ENCODE measurements around a stretch of chr1.

DNA sequence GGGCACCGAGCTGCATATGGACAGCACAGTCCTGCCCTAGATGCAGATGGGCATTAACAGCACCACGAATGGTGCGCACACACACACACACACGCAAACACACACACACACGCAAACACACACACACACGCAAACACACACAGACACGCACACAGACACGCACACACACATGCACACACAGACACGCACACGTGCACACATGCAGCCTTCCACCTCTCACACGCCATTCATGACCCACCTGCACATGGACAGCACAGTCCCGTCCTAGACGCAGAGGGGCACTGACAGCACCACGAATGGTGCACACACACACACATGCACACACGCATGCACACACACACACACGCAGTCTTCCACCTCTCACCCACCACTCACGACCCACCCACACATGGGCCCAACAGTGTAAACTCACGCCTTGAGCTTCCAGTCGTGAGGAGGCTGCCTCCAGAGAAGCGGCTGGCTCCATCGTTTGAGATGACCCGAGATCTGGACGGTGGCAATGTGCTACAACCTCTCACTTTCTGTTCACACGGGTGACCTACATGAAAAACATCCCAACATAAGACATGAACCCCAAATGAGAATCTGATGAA is 112.4 kb downstream of the NPHP4 start:
- PRO-cap = no peak
- RAMPAGE, long total RNA, 5 experiments = no peak in any of the 5 experiments
- RRBS = no CpG with 5 or more reads among the region's 24 CpGs

GRCh38 chr1:5917298-5918029 is 74.8 kb downstream of the NPHP4 start:
- PRO-cap = no peak
- RAMPAGE, long total RNA, 5 experiments = no peak in any of the 5 experiments
- RRBS = 92% methylated on average over 2 of the region's 15 CpGs

DNA sequence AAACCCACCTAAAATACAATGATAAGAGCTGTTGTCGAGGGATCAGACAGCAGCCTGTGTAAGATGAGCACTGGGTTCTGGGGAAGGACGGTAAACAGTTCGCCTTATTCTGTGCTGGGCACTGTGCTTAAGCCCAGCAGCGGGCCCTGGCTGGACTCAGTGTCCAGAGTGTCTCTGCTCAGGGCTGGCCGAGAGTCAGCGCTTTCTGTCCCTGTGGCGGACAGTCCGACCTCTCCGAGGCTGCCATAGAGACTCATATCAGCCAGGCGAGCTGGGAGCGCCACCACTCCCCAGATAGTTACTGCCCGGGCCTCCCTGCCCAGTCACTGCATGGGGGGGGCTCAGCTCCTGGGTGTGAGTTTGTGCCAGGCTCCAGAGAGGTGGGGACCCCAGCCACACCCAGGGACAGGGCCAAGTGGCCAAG is 14.7 kb upstream of the NPHP4 start:
- PRO-cap = no peak
- RAMPAGE, long total RNA, 5 experiments = no peak in any of the 5 experiments
- RRBS = no CpG with 5 or more reads among the region's 12 CpGs

GRCh38 chr1:6012503-6012933 is 20.3 kb upstream of the NPHP4 start:
- PRO-cap = no peak
- RAMPAGE, long total RNA, 5 experiments = no peak in any of the 5 experiments
- RRBS = no CpG with 5 or more reads among the region's 7 CpGs

GRCh38 chr1:6148554-6149119 is 31.5 kb downstream of the CHD5 start:
- PRO-cap = no peak
- RAMPAGE, long total RNA, 5 experiments = no peak in any of the 5 experiments
- RRBS = 3% methylated on average over 6 of the region's 48 CpGs

DNA sequence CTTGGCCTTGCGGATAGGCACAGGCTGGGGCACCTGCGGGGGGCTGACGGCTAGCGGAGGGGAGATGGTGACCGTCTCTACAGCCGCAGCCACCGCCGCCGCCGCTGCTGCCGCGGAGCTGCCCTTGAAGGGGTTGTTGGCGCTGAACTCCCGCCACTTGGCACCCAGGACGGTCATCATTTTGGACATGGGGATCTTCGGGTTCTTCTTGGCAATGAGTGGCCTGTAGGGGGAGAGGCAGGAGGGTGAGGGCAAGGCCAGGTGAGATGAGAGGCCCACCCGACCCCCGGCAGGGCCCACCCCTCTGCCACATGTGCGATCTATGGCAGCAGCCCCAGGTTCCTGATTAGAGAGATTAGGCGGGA is 25.5 kb downstream of the CHD5 start:
- PRO-cap = no peak
- RAMPAGE, long total RNA, 5 experiments = no peak in any of the 5 experiments
- RRBS = no CpG with 5 or more reads among the region's 20 CpGs

GRCh38 chr1:6200507-6201037 is 1.2 kb upstream of the RPL22 start:
- PRO-cap = no peak
- RAMPAGE, long total RNA, 5 experiments = no peak in any of the 5 experiments
- RRBS = 70% methylated on average over 2 of the region's 4 CpGs

GRCh38 chr1:6273142-6273815 is 12.4 kb upstream of the GPR153 start:
- PRO-cap = no peak
- RAMPAGE, long total RNA, 5 experiments = no peak in any of the 5 experiments
- RRBS = no CpG with 5 or more reads among the region's 23 CpGs

- PRO-cap = no peak
- RAMPAGE, long total RNA, 5 experiments = no peak in any of the 5 experiments
- RRBS = no CpG with 5 or more reads among the region's 3 CpGs
Observed at GRCh38 chr1:6384851-6385278, 8.7 kb downstream of the ACOT7 start.

DNA sequence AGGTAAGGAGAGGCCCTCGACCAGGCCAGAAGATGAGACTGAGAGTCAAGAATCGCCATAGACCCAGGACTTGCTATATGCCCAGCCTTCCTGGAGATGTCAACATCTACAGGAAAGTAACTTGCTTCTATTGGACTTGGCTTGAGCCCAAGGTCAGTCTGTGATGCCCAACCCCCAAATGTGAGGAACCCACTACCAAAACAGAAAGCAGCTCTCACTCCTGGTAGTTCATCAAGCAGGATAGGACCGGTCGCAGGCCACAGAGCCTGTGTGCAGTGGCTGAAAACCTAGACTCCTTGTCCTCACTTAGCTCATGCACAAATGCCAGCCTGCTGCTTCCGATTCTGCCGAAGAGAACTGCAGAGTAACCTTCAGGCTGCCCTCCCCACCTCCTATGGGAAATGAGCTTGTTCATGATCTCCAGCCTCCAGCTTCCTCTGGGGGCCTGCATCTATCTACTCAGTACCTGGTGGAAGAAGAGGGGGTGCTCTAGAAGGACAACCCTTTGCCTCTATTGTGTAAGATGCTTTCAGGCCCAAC is 1.4 kb downstream of the ACOT7 start:
- PRO-cap = no peak
- RAMPAGE, long total RNA, 5 experiments = no peak in any of the 5 experiments
- RRBS = no CpG with 5 or more reads among the region's 6 CpGs

- PRO-cap = bidirectional peak, plus-strand start at chr1:6393562, minus-strand start at chr1:6393377
- RAMPAGE, long total RNA, 5 experiments = start-site peak on the minus strand in 2 of 5 experiments, at chr1:6393318-6393412 at its widest, 8 to 25 reads per replicate
- RRBS = 2% methylated on average over 60 of the region's 110 CpGs
Observed at GRCh38 chr1:6392869-6393639, 513 bp downstream of the ACOT7 start.

DNA sequence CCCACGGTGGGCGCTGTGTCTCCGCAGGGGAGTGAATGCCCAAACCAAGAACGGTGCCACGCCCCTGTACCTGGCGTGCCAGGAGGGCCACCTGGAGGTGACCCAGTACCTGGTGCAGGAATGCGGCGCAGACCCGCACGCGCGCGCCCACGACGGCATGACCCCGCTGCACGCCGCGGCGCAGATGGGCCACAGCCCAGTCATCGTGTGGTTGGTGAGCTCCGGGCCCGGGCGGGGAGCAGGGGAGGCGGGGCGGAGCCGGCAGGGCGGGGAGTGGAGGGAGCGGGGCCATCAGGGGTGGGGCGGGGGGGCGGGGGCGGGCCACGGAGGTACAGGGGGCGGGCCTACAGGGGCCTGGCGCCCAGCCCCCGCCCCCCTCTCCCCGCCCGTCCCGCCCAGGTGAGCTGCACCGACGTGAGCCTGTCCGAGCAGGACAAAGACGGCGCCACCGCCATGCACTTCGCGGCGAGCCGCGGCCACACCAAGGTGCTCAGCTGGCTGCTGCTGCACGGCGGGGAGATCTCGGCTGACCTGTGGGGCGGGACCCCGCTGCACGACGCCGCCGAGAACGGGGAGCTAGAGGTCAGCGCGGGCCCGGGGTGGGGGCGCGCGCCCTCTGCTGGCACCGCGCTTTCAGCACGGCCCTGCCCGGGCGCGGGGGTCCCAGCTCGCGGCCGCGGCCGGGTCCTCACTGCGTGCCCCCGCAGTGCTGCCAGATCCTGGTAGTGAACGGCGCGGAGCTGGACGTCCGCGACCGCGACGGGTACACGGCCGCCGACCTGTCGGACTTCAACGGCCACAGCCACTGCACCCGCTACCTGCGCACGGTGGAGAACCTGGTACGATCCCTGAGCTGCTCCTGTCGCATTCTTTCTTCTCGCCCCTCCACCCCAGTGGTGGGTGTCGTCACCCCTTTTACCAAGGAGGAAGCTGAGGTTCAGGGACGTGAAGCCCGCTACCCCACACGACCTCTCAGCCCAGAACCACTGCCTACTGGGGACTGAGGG is 16.0 kb downstream of the ESPN start:
- PRO-cap = no peak
- RAMPAGE, long total RNA, 5 experiments = no peak in any of the 5 experiments
- RRBS = no CpG with 5 or more reads among the region's 103 CpGs

- PRO-cap = unidirectional peak, minus-strand start at chr1:6483164
- RAMPAGE, long total RNA, 5 experiments = no peak in any of the 5 experiments
- RRBS = no CpG with 5 or more reads among the region's 10 CpGs
Observed at GRCh38 chr1:6482996-6483516, 8.4 kb downstream of the PLEKHG5 start.

- PRO-cap = no peak
- RAMPAGE, long total RNA, 5 experiments = no peak in any of the 5 experiments
- RRBS = no CpG with 5 or more reads among the region's 17 CpGs
Observed at GRCh38 chr1:6525142-6526043, 28.9 kb downstream of the NOL9 start.

GRCh38 chr1:6581594-6582780 is 2.2 kb downstream of the ZBTB48 start:
- PRO-cap = bidirectional peak, plus-strand start at chr1:6582074, minus-strand start at chr1:6581984
- RAMPAGE, long total RNA, 5 experiments = start-site peak on the plus strand in 1 of 5 experiments, at chr1:6581712-6582085 at its widest, 7 reads per replicate
- RRBS = no CpG with 5 or more reads among the region's 13 CpGs

GRCh38 chr1:6582781-6583204 is 3.0 kb downstream of the ZBTB48 start:
- PRO-cap = no peak
- RAMPAGE, long total RNA, 5 experiments = no peak in any of the 5 experiments
- RRBS = no CpG with 5 or more reads among the region's 5 CpGs

DNA sequence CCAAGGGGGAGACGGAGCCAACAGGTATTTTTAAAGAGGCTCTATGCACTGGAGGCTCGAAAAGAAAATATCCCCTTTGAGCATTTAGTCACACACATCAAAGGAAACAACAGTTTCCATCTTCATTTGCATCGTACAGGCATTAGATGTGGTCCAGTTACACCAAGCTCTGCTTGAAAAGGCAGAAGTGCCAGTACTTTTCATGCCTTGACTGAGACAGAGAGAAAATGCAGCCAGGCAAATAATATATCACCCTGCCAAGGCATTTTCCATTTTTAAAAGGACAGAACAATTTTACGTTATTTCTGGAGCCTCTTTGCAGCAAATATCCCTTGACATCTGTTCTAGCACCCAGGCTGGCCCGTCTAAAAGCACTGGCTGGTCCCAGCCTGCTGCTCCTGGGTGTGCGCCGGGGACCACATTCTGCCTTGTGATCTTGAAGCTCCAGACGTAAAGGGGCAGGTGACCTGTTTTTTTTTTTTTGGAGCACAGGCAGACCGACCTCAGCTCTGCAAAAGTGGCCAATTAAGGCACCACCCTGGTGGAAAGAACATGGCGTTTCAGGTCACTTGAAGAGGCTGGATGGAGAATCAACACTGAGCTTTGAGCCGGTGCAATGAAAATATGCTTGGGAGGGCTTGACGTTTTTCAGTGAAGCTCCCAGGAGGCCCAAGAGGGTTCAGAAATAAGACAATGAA is 13.9 kb upstream of the CAMTA1 start:
- PRO-cap = no peak
- RAMPAGE, long total RNA, 5 experiments = no peak in any of the 5 experiments
- RRBS = no CpG with 5 or more reads among the region's 12 CpGs

GRCh38 chr1:6856130-6857134 is 71.2 kb downstream of the CAMTA1 start:
- PRO-cap = no peak
- RAMPAGE, long total RNA, 5 experiments = start-site peak on the plus strand in 1 of 5 experiments, at chr1:6856751-6857082 at its widest, 6 to 7 reads per replicate
- RRBS = no CpG with 5 or more reads among the region's 8 CpGs

- PRO-cap = no peak
- RAMPAGE, long total RNA, 5 experiments = no peak in any of the 5 experiments
- RRBS = no CpG with 5 or more reads among the region's 10 CpGs
Observed at GRCh38 chr1:6912585-6913013, 127.3 kb downstream of the CAMTA1 start.

DNA sequence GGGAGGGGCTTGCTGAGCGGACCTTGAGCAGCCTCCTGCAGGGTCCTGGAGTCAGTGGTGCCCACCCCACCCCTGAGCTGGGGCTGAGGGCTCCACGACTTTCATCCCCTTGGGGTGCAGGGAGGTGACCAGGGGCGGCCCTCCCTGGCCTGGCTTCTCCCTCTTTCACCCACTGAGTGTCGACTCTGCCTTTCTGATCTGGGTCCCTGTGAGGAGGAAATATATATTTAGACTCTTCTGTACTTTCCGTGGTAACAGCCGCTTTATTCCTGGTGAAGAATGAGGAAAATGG is 139.1 kb downstream of the CAMTA1 start:
- PRO-cap = unidirectional peak, minus-strand start at position 200 of the sequence
- RAMPAGE, long total RNA, 5 experiments = no peak in any of the 5 experiments
- RRBS = no CpG with 5 or more reads among the region's 6 CpGs

Data from stomach (tissue), 7 donors.